ENCODE data around the gene MDH1B.

DNA sequence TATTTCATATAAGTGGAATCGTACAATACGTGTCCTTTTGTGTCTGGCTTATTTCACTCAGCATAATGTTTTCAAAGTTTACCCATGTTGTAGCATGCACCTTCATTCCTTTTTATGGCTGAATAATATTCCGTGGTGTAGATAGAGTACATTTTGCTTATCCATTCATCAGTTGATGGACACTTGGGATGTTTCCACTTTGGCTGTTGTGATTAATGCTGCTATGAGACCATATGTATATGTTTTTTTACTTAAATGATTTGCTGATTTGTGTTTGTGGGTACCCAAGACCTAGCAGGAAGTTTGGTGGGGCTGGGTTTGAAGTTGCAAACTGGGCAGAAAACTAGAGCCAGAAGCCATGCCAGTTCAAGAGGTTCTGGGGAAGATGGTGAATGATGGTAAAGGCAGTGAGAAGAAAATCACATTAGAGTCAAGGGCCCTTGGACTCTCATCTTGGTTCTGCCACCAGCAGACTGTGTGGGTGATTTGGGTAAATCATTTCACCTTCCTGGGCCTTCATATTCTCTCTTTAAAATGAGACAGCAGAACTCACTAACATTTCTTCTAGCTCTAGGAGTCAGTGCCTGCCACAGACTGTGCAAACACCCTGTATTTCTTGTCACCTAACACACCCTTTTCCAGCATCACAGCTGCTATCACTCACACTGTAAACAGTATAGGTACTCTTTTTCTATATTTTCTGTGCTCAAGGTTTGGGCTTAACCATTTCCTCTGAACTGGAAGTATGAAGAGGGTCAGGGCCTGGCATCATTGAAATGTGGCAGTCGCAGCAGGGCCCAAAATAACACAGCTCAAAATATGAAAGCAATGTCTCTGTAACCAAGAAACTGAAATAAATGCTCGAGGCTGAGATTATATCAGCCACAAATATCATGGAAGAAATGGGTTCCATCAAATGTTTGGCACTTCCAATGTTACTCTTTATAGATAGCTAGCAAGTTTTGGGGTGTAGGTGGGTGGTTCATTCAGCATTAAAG, 8.4 kb upstream of the CTLA4 start:
- RRBS: no CpG with 5 or more reads among the region's 5 CpGs

DNA sequence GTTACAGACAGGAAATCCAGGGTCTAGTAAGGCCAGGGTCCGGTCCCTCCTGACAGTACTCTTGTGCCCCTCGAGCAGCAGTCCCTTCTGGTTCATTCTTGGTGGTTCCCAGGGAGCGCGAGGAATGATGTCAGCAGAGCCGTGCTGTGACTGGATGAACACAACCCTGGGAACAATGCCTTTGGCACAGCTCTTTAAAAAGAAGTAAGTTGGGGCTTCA, 33.9 kb downstream of the PARD3B start:
- RRBS: no CpG with 5 or more reads among the region's 5 CpGs

- RRBS: no CpG with 5 or more reads among the region's 1 CpG
Measured at GRCh38 chr2:204665213-204665772, 120.0 kb downstream of the PARD3B start.

GRCh38 chr2:205139741-205140336, 542.5 kb upstream of the NRP2 start:
- RRBS: 59% methylated on average over 2 of the region's 7 CpGs

DNA sequence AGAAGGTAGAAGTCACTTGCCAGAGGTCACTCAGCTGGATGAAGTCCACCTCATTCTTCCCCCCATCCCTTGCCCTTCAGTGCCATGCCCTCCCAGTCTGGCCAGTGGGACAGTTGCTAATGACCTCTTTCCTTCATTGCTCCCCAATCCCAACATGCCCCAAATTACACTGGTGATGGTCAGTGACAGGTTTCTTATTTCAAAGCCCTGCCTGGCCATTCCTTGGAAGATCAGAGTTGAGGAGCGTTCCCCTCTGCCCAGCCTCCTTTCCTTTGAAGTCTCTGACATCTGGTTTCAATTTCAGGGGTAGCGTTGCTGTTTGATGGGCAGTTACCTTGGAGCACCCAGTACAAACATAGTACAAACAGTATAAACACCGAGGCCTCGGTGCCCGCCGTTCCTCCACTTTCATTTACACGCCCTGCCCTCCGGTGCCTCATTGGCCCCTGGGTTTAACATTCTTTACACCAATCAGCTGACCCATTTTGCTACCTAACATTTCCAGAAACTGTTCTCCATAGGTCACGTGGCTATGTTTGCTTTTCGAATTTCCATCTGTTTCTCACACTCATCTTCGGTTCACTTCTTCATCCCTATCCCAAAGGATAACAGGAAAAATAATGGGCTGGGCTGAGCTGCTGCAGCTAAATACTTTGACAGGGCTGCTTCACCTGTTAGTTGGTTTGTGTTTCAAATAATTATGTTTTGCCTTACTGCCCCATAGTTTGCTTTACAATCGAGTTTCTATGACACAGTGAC, 65.6 kb downstream of the NRP2 start:
- RRBS: no CpG with 5 or more reads among the region's 12 CpGs

GRCh38 chr2:205764202-205764823, 82.0 kb downstream of the NRP2 start:
- RRBS: 0% methylated on average over 1 of the region's 8 CpGs

DNA sequence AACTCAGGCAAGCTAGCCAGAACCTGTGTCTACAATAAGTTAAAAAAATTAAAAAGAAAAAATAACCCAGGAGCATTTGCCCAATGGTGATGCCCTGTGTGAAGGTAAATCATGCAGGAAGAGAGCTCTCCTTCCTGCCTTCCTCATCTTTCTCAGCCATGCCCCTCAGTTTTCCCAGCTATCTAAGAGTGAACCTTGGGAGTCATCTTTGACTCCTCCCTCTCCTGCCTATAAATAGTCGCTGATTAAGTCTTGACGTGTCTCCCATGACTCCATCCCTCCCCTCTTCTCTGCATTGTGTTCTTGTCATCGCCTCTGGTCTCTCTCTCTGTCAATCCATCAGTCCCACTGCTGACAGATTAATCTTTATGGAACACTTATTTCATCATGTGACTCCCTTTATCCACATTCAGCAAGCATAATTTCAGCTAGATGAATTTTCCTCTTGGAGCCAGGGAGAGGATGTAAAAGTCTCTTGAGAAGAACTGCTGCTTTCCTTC, 9.3 kb downstream of the ADAM23 start:
- RRBS: no CpG with 5 or more reads among the region's 3 CpGs

DNA sequence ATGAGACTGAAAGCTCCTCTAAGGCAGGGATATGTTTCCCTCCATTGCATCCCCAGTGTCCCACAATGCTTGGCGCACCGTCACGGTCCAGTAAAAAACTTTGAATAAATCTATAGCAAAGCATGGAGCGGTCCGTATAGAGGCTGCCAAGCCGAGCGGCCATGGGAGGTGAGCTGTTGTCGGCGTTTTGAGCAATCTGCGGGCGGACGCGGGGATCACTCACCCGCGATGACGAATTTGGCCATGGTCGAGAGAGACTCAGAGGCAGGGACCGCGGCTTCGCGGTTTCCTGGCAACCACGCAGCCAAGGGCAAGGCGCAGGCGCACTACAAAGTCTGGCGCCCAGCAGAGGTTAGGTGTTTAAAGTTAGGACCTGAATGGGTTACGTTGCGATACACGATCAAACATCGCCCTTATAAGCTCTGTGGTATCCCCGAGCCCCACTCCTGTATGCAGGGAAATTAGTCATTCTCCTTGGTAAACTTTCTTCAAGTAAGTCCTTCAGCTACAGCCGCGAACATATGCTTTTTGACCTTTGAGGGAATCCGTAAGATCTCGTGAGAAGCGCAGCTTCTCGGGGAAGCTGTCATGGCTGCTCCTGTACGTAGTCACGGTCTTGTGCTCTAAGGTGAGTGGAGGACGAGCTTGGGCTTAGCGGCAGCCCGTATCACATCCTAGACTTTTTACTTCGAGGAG, at the start of gene MDH1B:
Gene MDH1B (minus strand): TSS at position 302 of the 696 bp plus-strand sequence.
- RRBS: no CpG with 5 or more reads among the region's 42 CpGs

- RRBS: no CpG with 5 or more reads among the region's 1 CpG
Measured at GRCh38 chr2:206791528-206791764, 26.0 kb downstream of the FASTKD2 start.

- RRBS: no CpG with 5 or more reads among the region's 3 CpGs
Measured at GRCh38 chr2:206799063-206799503, 33.7 kb downstream of the FASTKD2 start.

GRCh38 chr2:207079096-207080102, 86.3 kb downstream of the KLF7 start:
- RRBS: no CpG with 5 or more reads among the region's 12 CpGs

DNA sequence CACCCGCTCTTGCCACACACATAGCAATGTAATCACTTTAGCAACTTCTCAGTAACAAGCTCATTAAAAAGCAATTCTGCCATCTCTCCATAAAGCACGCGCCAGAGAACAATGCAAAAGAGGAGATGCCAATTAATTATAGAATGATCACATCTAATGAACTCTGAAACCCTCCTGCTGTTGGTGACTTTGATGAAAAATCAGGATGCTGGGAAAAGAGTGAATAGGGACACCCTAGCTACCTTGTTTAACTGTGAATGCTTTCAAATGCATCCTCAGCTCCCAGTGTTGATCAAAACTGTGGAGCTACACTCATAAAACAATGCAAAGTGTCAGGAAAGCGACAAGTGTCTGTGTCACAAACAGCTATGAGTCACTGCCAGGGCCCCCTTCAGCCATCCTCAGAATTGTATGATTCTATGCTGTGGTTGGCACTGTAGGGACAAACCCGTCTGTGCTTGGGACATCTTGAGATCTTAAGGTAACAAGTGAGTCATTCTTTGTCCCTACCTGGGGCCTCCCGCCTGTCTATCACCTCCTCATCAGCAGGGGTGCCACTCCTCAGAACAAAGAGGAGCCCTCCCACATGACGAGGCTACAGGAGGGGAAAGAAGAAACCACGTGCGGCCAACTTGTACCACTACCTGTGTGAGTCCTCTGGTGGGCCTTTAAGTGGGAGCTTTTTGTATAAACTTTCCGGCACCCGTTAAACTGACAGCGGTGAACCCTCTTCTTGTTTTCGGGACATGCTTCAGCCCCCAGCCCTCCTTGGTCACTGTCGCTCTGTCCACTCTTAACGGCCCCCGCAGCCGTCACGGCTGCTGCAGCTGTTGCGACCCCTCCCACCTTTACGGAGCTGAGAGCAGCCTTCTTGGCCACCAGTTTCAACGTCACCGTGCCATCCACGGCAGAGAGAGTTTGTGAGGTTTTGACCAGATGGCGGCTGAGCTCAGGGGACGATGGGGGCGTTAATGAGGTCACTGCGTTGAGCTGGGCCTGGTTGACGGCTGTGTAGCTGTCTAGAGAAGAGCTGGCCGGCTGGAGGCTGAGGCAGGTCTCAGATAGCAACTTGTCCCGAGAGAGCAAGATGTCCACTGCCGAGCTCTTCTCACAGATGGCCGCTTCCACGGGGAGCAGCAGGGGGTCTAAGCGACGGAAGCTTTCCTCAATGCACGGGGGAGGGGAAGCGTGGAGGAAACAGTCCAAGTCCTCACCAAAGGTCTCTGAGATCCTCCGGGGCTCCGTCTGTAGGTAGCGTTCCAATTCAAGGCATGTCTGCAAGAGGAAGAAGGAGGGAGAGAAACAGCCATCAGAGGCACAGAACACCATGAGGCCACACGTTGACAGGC, 42.1 kb downstream of the KLF7 start:
- RRBS: no CpG with 5 or more reads among the region's 41 CpGs

GRCh38 chr2:207149379-207149805, 16.4 kb downstream of the KLF7 start:
- RRBS: no CpG with 5 or more reads among the region's 4 CpGs

DNA sequence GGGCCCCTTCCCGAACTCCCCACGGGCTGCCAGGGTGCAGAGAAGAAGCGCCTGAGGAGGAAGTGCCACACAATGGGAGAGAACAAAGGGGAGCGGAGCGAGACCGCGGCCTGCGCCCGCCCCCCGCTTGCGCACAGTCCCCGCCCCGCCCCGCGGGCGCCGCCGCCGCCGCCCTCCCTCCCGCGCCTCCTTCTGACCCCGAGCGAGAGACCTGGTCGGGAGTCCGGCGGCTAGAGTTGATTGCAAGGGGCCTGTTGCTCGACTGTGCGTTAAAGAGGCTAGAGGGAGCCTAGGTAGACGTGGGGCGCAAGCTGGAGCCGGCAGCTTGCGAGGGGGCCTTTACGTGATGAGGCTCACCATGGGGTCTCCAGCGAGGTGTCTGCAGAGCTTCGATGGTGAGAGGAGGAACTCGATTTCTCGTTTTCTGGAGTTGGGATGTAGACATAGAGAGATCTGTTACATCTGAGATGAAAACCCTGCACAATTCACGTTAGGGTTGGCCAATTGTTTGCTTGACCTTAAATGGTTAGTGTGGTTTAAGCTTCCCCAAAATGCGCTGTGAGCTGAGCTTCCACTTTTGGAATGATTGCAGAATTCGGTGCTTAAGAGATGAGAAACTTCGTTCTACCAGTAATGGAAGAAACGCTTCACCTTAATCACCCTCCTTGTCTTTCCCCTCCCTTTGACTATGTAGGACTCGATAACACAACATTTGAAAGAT, 1.2 kb upstream of the KLF7 start:
- RRBS: 0% methylated on average over 5 of the region's 44 CpGs

- RRBS: no CpG with 5 or more reads among the region's 28 CpGs
Measured at GRCh38 chr2:207334433-207335555, 169.0 kb upstream of the KLF7 start.

GRCh38 chr2:207513869-207514415, 15.8 kb upstream of the CREB1 start:
- RRBS: no CpG with 5 or more reads among the region's 4 CpGs

DNA sequence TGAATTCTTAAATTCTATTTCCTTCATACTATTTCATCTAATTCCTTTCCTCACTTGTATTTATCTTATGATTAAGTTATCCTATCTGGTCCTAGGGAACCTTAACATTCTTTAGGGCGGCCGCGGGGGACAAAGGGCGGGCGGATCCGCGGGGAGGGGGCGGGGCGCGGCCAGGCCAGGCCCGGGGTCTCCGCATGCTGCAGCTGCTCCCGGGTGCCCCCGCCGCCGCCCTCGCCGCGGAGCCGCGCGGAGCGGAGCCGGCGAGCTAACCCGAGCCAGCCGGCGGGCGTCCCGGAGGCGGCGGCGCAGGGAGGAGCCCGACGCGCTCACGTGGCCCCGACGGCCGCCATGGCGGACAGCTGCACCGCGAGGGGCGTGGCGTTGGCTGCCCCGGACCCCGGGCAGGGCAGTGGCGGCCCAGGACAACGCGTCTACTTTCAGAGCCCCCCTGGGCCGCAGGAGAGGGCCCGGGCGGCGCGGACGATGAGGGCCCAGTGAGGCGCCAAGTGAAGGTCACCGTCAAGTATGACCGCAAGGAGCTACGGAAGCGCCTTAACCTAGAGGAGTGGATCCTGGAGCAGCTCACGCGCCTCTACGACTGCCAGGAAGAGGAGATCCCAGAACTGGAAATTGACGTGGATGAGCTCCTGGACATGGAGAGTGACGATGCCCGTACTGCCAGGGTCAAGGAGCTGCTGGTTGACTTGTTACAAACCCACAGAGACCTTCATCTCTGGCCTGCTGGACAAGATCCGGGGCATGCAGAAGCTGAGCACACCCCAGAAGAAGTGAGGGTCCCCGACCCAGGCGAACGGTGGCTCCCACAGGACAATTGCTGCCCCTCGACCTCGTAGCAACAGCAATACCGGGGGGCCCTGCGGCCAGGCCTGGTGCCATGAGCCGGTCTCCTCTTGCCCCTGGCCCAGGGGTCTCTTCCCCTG, 29.9 kb upstream of the CCNYL1 start:
- RRBS: 7% methylated on average over 11 of the region's 76 CpGs

DNA sequence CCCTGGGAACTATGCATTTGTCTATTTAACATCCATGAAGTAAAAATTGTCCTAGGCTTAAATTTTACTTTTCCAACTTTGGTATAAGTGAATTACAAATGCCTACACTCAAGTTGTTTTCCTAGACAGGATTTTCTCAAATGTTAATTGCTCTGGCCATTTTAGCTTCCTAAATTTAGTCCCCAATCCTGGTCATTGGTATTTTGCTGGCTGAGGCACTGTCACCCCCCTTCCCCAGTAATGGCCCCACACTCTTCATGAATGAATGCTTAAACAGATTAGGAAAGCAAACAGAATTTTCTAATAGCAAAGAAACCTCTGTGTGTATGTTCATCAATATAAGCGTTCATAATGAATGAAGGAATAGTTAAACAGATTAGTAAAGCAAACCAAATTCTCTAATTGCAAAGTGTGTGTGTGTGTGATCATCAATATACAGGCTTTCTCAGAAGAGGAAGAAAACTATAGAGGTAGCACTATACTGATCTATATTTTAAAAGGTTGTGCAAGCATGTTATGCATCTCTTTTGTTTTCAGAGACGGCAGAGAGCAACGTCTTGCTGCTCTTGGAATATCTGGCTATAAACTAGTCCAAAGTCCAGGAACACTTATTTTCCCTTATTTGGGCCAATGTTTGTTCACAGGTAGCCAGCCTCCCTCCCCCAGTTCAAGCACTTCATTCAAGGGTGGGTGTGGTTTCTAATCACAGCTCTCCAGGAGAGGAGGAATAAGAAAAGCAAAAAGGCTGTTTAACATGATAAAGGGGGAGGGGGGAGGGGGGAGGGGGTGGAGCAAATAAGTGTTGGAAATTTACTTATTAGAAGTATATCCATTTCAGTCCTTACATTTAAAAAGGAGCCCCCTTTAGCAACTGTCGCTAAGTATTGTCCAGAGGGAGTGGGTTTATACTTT, 4.3 kb downstream of the FZD5 start:
- RRBS: no CpG with 5 or more reads among the region's 4 CpGs

Data from amniotic epithelial cell (primary cell).